ENCODE measurements around the gene CCDC150.

- PRO-cap = bidirectional peak, plus-strand start at chr2:191678136, minus-strand start at chr2:191677860
Measured at GRCh38 chr2:191677778-191677937, 278 bp upstream of the NABP1 start.

- PRO-cap = no peak
Measured at GRCh38 chr2:191677938-191677991, 171 bp upstream of the NABP1 start.

DNA sequence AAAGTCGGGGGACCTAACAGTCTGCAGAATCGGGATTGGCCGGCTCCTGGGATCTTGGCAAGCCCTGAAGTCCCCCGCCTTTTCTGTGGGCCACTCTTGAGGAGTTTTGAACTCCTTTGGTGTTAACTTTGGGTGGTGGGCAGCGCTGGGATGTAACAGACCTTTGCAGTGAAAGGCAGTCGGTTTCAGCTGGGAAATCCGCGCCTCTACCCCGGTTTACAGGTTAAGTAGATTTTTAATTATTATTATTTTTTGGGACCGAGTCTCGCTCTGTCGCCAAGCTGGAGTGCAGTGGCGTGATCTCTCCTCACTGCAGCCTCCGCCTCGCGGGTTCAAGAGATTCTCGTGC is 1.2 kb downstream of the NABP1 start:
- PRO-cap = no peak

GRCh38 chr2:191846087-191846851 is 619 bp downstream of the CAVIN2 start:
- PRO-cap = no peak

DNA sequence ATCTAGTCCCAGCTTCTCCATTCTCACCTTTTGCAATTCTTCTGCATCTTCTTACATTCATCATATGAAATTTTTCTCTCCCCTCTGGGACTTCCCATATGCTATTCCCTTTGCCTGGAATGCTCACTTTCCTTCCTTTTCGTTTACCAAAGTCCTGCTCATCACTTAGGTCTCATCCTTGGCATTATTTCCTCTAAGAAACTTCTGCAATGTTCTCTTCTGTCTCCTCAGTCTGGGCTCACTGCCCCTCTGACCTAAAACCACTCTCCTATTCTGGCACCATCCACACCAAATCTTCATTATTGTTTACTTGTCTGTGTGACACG is 118.7 kb upstream of the CAVIN2 start:
- PRO-cap = no peak

DNA sequence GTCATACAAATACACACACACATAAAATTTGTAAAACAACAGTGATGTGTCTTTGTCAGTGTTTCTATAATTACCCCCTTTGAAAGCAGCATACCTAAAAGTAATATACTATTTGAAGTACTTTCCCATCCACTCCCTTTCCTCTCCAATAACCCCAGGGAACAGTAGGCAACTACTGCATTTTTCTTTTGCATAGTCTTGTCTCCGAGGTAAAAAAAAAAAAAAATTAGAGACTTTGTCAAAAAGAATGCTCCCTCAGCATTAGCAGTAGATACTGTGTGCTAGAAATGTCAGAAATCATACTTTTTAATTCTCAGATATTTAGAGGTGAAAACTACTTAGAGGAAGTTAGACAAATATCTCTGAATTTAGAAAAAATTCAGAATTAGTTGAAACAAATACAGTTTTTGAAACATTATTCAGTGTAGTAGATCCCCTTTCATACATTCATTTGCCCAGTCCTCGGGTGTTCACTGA is 29.2 kb downstream of the TMEFF2 start:
- PRO-cap = unidirectional peak, minus-strand start at position 222 of the sequence

- PRO-cap = no peak
Measured at GRCh38 chr2:192196667-192197082, 1.9 kb upstream of the TMEFF2 start.

- PRO-cap = no peak
Measured at GRCh38 chr2:194602548-194603200, 1054.4 kb upstream of the SLC39A10 start.

DNA sequence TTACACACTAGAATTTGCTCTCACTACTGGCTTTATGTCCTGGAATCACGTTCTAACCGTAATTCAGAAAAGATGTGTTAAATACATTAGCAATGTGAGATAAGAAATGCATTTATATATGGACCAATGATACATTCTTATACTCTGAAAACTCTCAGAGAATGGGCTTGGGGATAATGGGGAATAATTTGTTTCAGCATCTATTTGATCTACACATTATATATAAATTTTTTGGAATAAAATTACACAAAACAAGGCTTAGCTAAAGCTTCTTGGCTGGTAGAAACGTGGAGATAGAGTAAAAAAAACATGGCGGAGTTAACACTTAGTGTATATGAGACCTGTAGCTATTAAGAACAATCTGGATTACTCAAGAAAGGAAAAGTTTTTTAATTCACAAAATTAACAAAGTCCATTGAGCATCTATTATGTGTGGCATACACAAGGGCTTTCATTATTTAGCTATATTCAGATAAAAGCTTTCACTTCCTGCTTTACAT is 196.2 kb upstream of the SLC39A10 start:
- PRO-cap = no peak

GRCh38 chr2:195471151-195471713 is 185.8 kb upstream of the SLC39A10 start:
- PRO-cap = no peak

DNA sequence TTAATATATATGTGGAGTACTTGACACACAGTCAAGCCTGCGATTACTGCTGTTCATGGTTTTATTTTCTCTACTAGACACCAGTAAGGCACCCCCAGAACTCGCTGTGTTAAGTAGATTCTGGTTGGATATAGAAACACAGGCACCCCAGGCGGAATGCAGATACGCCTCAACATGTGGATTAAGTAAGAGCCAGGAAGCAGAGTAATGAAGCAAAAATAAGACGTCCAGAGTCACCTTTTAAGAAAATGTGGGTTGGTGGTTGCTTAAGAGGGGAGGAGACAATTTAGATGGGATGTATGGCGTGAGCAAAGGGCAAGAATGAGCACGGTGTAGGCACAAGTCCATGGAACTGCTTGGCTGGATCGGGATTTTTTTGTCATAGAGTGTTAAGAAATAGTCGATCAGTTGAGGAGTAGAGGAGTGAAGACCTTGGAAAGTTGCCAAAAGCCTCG is 945 bp upstream of the SLC39A10 start:
- PRO-cap = no peak

DNA sequence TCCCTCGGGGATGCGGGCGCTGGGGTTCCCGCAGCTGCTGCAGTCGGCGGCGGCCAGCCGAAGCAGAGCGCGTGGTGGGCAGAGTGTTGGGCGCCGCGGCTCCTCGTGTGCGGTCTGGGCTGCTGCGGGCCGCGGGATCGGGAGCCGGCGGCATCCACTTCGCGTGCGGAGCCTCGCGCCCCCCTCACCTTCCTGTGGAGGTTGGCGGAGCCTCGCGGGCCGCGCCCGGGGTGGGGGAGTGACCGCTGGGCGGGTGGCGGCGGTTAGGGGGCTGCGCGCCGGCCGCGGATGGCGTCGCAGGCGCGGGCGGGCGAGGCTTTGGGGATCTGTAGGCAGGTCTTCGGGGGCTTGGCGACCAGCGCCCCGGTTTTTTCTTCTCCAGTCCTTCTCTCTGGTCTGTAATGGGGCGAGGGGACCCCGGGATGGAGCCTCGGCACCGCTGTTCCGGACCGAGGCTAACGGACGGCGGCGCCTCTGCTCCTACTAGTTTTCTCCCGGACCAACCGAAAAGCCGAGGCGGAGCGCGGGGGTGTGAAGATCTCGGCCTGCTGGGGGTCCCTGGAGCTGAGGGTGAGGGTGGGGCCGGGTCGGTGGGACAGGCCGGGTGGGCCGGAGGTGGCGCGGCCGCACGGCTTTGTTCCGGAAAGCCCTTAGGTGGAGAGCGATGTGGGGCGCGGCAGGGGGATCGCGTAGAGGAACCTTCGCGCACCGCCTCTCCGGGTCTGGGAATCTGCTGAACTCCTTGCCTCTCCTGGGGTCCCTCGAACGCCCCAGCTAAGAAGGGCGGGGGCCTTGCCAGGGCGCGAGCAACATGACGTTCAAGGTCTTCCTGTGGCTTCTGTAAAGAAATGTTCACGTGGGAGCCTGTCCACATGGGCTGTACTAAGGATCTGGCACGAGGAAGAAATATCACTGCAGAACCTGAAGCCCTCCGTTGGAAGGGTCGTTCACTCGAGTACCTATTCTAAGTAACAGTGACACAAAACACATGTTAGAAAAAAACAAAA is 687 bp downstream of the SLC39A10 start:
- PRO-cap = bidirectional peak, plus-strand start at position 401 of the sequence, minus-strand start at position 194 of the sequence; bidirectional peak, plus-strand start at position 777 of the sequence, minus-strand start at position 724 of the sequence

GRCh38 chr2:195735345-195735976 is 78.4 kb downstream of the SLC39A10 start:
- PRO-cap = no peak

DNA sequence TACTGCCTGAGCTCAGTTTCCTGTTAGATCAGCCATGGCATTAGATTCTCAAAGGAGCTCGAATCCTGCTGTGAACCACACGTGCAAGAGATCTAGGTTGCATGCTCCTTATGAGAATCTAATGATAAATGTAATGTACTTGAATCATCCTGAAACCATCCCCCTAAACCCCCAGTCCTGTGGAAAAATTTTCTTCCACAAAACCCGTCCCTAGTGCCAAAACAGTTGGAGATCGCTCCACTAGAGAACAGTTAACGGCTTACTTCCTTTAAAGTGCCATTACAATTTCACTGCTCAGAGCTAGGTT is 37.1 kb downstream of the STK17B start:
- PRO-cap = no peak

GRCh38 chr2:196157670-196157863 is 13.8 kb downstream of the STK17B start:
- PRO-cap = no peak

DNA sequence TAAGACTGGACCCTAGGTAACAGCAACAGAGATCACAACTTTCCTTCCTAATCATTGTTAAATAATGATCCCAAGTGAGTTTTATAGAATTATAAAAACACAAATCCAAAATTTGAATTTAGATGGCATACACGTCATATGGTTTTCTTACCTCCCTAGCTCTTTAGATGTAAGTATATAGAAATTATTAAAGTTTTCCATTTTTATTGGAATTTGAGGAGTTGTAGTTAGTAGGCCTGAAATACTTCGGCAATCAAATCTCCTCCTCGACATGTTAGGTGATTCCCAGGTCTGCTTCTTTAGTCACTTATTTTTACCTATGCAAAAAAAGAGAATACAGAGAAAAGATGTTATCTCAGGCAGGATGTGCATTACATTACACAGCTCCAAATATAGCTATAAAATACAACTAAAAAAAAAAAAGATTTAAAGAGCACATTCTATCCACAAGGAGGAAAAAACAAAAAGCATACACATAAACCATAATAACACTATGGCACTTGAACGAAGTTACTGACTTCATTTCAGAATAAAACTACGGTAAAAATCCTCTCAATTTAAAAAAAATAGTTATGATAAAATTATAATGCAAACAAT is 8.2 kb downstream of the STK17B start:
- PRO-cap = no peak

DNA sequence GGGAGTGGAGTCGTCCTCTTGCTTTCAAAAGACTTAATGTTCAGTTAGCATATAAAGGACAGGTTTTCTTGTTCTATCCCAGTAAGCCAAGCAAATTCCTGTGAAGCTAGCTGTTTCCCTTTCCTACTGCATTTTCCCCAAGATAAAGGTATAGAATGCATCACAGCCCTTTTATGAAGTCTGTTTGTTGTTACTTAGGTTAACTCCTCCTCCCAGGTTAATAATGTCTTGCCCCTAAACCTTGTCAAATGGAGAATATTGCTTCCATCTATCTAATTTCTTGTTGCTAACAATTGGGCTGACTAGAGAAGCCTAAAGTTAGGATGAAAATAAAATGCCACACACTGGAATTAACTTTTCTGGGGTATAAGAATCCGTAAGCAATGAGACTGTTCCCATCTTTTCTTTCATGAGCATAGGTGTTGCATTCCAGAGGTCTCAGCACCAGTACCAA is 1.1 kb upstream of the STK17B start:
- PRO-cap = no peak

DNA sequence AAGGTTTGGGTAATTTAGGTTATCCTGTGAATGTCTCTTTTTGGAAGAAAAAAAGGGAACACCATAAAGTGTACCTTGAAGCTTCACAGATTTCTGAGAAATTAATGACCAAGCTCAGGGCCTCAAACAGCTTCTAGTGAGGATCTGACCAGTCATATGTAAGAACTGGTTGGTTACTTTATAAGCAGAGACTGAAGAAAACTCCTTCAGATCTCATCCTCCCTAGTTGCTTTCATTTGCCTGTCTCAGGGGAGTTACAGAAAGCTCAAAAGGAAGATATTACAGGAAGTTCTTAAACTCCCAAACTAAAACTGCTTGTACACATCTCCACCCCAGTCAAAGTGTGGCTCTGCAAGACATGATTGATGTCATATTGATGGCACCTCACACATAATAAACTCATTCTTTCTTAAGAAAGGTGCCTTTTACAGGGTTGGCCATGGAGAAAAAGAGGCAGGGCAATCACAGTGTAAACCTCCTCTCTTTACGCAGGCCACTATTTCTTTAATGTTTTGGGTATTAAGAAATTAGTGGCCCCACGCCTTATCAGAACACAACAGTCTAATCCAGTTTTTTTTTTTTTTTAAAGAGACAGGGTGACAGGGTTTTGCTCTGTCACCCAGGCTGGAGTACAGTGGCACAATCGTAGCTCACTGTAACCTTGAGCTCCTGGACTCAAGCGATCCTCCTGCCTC is 62.5 kb upstream of the STK17B start:
- PRO-cap = no peak

- PRO-cap = no peak
Measured at GRCh38 chr2:196274181-196275339, 103.2 kb upstream of the STK17B start.

DNA sequence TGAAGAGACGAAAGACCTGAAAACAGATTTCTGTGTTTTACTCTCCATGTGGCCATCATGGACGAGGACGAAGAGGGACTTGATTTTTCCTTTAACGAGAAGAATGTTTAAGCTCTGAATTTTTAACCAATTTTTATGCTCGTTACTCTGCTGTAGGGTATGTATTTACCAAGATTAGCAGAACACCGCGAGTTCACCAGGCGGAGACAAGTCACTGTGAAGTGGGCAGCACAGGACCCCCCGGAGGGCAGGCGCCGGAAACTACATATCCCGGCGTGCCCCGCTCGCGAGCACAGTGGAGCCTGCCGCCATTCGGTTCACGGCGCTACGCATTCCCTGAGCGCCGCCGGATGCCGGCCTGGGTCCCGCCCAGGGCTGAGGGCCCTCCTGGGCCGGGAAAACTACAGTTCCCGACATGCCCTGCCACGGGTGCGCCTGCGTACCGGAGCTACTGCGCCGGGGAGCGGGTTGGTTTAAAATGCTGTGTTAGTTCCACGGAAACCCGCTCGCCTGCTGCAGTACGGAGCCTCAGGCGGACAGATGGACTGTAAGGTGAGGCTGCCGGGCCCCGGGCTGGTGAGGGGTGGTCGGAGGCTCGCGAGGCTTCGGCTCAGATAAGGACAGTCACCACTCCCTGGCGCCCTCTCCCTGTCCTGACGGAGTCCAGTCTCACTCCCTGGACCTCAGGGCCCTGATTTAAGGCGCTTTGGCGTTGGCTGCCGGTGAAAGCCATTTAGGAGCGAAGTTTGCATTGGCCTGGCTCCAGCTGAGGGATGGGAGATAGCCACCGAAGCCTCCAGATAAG is at the start of gene CCDC150:
CCDC150 (plus strand) TSS at position 489 of the 805 bp plus-strand sequence.
- PRO-cap = unidirectional peak, plus-strand start at position 489 of the sequence; unidirectional peak, minus-strand start at position 671 of the sequence

Measured in penis (tissue), 1 donor.